ENCODE measurements around a stretch of chr9.

DNA sequence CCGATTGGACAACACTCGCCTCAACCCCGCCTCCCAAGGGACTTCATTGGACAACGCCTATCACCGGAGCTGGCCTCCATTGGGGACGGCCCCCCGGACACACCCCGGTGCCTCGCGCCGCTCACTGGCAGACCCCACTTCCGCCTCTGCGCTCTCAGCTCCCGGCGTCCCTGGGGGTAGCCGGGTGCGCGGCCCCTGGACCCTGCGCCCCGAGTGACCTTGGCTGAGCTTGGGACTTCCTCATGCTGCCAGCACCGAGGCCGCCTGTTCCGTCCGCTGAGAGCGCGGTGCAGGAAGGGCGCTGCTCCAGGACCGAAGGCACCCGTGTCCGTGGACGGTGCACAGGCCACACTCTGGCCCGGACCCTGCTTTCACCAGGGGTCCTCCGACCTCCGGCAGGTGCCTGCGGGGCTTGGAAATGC lies 368 bp upstream of the TPRN start:
- PRO-cap, result bidirectional peak, plus-strand start at position 157 of the sequence, minus-strand start outside the sequence
- RAMPAGE, long total RNA, 3 experiments, result no peak in any of the 3 experiments

DNA sequence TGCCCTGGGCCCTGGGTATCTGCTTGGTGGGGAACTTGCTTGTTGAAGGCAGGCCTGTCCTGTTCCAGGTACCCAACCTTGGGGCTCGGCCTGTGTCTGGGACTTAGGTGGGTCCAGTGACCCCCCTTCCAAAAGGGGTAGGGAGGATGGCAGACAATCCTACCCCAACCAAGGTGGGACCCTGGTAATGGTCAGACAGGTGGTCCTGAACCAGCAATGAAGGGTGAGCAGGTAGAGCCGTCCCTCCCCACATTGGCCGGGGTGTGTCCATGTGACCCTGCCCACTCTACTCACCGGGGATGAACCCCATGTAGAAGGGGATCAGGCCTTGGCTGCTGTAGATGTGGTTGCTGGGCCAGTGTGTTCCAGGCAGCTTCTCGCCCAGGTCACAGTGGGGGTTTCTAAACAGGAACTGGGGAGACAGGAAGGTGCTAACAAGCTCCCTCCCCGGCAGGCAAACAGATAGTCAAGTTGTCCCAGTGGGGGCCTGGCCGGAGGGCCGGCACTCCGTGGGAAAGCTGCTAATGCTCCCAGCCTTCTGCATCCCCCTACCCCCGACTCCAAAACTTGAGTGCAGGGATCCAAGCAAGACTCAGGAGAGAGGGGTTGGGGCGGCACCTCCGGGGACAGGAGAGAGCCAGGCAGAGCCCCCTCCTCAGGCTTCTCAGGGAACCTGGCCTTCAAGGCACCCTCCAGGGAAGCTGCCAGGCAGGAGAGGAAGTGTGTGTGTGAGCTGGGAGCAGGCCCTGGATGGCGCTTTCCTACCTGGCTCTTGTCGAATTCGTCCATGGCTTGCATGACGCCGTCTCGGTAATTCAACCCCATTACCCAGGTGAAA lies 3.0 kb downstream of the TUBB4B start:
- PRO-cap, result no peak
- RAMPAGE, long total RNA, 3 experiments, result no peak in any of the 3 experiments

DNA sequence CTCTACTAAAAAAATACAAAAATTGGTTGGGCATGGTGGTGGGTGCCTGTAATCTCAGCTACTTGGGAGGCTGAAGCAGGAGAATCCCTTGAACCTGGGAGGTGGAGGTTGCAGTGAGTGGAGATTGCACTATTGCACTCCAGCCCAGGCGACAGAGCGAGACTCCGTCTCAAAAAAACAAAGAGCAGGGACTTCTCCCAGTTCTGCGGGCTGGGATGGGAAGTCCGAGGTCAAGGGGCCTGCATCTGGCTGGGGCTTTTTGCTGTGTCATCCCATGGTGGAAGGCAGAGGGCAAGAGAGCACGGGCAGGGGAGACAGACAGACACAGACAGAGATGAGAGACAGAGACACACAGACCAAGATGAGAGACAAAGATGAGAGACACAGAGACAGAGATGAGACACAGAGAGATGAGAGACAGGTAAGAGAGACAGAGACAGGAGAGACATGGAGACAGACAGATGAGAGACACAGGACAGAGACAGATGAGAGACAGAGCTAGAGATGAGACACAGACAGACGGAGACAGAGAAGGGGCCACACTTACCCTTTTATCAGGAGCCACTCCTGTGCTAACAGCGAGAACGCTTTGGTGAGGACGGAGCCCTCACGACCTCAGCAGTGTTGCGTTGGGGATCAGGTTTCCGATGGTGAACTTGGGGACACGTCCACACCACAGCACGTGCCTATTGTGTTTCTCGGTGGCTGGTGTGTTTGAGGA lies 9.0 kb upstream of the TOR4A start:
- PRO-cap, result unidirectional peak, minus-strand start at position 626 of the sequence
- RAMPAGE, long total RNA, 3 experiments, result no peak in any of the 3 experiments

DNA sequence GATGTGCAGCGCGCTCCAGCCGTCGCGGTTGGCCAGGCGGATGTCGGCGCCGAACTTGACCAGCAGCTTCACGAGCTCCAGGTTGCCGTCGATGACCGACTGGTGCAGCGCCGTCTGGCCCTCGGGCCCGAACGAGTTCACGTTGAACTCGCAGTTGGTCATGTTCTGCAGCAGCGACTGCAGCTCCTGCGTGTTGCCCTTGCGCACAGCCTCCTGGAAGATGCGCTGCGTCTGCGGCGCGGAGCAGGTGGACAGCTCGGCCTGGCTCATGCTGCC lies 474 bp downstream of the NRARP start:
- PRO-cap, result no peak
- RAMPAGE, long total RNA, 3 experiments, result no peak in any of the 3 experiments

DNA sequence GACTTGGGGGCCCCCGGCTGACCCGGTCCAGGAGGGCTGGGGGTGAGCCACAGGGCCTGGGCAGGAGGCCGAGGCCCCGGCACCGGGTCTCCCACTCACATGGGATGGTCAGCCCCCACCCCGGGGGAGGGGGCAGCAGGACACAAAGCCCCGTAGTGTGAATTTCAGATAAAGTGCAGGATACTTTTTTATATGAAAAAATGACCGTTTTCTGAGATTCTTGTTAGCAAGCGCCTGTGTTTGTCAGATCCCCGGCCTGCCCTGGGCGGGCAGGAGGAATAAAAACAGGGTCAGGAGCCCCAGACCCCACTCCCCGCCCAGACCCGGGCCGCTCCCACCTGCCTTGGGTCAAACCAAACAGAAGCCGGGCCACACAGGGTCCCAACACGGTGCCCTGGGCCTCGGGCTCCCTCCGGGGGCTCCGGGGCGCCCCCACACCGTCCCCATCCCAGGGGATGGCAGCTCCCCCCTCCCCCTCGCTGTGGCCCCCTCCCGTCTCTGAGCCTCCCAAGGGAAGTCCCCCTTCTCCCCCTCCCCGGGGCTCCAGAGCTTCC lies 13.5 kb upstream of the NRARP start:
- PRO-cap, result no peak
- RAMPAGE, long total RNA, 3 experiments, result no peak in any of the 3 experiments

DNA sequence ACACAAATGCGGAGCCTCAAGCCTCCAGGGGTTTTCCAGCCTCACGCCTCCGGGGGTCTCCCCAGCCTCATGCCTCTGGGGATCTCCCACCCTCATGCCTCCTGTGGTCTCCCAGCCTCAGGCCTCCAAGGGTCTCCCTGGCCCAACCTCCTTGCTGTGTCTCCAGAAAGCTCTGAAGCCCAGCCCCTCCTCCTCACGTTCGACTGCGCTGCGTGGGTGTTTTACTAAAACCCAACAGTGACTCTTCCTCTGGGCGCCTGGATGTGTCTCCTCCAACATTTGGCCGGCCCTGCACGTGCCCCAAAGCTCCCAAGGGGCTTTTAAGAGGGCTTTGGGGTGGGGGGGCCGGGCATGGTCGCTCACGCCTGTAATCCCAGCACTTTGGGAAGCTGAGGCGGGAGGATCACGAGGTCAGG lies 15.0 kb downstream of the EXD3 start:
- PRO-cap, result no peak
- RAMPAGE, long total RNA, 3 experiments, result no peak in any of the 3 experiments

- PRO-cap, result no peak
- RAMPAGE, long total RNA, 3 experiments, result no peak in any of the 3 experiments
Observed at GRCh38 chr9:137429360-137429676, 6.1 kb downstream of the NOXA1 start.

DNA sequence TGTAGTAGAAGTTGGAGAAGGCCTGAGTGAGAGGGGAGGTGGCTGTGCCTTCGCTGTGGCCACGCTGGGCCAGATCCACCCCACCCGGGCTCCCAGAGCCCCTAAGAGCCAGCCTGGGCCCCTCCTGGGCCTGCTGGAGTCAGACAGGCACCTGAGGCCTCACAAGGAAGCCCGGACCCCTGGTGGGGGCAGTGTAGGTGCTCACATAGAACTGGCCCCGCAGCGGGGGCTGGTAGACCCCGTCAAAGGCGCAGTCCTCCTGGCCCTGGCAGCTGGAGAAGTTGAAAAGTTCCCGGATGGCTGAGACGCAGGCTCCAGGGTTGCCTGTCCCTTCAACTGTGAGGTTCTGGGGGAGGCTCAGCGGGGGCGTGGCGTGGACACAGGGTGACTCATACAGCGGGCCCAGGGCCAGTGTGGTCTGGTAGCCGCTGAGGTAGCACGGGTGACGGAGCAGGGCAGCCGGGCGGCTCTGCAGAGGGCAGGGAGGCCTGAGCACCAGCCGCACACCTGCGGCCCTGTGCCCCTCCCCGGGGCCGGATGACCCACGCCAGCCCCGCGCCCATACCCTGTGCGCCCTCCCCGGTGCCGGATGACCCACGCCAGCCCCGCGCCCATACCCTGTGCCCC lies 5.2 kb downstream of the ENTPD8 start:
- PRO-cap, result no peak
- RAMPAGE, long total RNA, 3 experiments, result no peak in any of the 3 experiments

- PRO-cap, result no peak
- RAMPAGE, long total RNA, 3 experiments, result no peak in any of the 3 experiments
Observed at GRCh38 chr9:137436730-137437469, 4.3 kb downstream of the ENTPD8 start.

- PRO-cap, result no peak
- RAMPAGE, long total RNA, 3 experiments, result no peak in any of the 3 experiments
Observed at GRCh38 chr9:137531012-137531719, 19.0 kb downstream of the PNPLA7 start.

- PRO-cap, result no peak
- RAMPAGE, long total RNA, 3 experiments, result no peak in any of the 3 experiments
Observed at GRCh38 chr9:137574243-137575431, 4.1 kb downstream of the DPH7 start.

DNA sequence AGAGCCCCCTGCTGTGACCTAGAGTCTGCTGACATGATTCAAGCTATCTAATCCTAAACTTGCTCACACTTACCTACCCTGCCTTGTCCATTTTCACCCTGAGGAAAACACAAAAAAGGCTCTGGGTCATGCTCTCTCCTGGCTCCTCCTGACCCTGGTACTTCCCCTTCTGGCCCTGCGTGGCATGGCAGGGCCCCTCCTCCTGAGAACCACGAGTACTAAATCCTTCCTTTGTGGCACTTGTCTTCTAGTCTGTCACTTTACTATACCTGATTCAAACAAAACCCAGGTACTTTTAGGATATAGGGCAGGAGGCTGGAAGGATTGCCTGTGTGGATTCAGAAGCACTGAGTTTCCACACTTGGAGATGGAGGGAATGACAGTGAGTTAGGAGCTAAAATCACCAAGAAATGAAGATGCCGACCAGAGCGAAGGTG lies 2.7 kb upstream of the ARRDC1 start:
- PRO-cap, result no peak
- RAMPAGE, long total RNA, 3 experiments, result no peak in any of the 3 experiments

DNA sequence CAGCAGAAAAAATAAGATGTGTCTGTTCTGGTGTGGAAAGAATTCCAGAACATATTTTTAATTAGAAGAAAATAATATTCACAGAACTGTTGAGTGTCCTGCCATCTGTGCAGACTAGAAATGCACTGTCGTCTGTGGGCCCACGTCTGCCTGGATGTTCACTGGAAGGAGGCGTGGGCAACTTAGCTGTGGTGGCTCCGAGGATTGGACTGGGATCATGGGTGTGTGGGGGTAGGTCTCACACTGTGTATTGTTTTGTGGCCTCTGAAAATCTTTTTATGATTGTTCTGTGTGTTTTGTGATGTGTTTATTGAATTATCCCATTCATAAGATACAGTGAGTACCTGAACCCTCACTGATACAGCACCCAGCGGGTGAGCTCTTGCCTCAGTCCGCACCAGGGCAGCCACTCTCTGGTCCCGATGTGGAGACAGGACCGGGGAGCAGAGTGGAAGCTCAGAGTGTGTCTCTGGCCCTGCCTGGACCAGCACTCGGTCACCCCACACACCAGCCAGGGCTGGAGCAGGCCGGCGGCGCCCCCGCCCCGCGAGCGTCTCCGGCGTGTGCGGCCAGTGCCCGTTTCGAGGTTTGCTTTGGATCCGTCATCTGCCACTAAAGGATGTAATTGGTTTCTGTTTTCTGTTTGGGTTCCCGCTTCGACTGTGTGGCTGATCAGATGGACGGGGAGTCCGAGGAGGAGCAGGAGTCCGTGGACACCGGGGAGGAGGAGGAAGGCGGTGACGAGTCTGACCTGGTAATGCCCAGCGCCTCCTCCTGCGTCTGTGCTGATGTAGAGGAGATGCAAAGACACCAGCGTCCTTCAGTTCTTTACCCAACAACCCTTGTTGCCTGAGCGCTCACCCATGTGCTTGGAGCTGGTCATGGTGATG lies 125.7 kb upstream of the CACNA1B start:
- PRO-cap, result no peak
- RAMPAGE, long total RNA, 3 experiments, result no peak in any of the 3 experiments

- PRO-cap, result no peak
- RAMPAGE, long total RNA, 3 experiments, result no peak in any of the 3 experiments
Observed at GRCh38 chr9:137757647-137758163, 119.9 kb upstream of the CACNA1B start.

DNA sequence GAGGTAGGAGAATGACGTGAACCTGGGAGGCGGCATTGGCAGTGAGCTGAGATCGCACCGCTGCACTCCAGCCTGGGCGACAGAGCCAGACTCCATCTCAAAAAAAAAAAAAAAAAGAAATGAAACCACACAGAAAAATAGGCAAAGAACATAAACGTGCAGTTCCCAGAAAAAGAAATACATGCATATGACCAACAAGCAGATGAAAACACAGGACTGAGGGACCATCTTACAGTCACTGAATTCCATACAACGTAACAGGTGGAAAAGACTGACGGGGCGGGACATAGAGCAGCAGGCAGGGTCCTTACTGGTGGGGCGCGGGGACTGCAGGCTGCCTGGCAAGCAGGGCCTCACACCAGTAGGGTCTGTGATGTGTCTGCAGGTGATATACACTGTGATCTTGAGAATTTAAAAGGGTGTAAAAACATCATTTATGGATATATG lies 81.0 kb upstream of the CACNA1B start:
- PRO-cap, result no peak
- RAMPAGE, long total RNA, 3 experiments, result no peak in any of the 3 experiments